Amniotic epithelial cell (primary cell): Measurements from ENCODE around the genes NFILZ, OR7G2, OR7G1 and FBXL12.

DNA sequence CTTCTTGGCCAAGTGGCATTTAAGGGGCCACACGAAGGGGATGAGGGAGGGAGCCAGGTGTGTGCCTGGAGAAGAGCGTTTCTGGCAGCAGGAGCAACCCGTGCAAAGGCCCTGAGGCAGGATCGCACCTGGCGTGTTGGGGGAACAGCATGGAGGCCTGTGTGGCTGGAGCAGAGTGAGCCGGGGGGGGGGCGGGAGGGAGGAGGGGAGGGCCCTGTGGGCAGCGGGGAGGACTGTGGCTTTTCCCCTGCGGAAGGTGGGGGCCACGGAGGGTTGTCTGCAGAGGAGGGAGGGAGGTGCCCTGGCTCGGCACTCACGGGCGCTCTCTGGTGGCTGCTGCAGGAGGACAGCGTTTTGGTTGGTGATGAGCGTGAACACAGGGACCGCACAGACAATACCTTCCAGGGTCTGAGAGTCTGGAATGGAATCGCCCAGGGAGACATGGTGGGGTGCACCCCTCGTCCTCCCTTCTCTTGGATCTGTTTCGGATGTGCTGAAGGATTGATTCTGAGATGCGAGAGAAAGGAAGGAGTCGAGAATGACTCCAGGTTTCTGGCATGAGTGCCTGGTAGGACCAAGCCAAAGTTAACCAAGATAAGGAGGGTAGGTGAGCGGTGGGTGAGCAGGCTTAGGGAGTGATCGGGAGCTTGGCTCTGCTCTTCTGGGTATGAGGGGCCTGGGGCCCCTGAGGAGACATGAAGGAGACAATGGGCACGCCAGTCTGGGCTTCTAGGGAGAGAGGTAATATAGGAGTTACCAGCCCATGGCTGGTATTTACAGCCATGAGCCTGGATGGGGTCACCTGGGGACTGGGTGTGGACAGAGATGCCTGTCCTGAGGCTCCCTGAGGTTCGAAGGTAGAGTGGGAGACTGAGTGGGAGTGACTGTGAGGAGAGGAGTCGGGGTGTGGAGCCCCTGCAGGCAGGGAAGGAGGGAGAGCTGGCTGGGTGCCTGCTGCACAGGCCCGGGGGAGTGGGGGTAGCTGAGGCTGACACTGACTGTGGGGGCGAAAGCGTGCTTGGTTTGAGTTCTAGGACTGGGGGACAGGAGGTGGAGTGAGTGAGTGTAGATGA, 6.7 kb downstream of the RAB11B start:
- RRBS: no CpG with 5 or more reads among the region's 29 CpGs

DNA sequence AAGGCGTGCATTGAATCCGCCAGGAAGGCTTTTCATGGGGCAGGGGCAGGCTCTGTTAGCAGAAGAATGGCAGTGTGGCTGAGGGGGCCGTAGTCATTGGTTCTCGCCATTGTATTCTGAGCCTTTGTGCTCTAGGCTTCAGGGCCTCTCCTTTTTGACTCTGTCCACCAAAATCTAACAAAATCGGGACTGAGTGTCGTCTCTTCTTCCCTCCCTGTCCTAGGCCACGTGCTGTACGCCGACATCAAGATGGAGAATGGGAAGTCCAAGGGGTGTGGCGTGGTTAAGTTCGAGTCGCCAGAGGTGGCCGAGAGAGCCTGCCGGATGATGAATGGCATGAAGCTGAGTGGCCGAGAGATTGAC, 14.0 kb downstream of the PRAM1 start:
- RRBS: no CpG with 5 or more reads among the region's 15 CpGs

GRCh38 chr19:8501939-8502385, 478 bp downstream of the PRAM1 start:
- RRBS: no CpG with 5 or more reads among the region's 15 CpGs

DNA sequence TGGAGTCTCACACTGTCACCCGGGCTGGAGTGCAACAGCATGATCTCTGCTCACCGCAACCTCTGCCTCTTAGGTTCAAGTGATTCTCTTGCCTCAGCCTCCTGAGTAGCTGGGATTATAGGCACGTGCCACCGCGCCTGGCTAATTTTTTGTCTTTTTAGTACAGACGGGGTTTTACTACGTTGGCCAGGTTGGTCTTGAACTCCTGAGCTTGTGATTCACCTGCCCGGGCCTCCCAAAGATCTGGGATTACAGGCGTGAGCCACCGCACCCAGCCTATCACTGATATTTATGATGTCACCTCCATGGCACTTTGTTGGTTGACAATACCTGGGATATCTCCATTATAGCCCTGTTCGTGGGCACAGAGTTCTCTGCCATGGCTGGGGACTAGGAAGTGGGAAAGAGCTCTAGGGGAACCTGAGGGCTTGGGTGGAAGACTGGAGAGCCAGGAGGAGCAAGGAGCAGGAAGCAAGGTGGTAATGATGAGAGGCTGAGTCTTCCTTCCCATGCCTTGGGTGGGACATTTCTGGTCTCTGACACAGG, at the start of gene NFILZ:
TSS of gene NFILZ (plus strand) at position 365 of the 546 bp plus-strand sequence.
- RRBS: no CpG with 5 or more reads among the region's 11 CpGs

DNA sequence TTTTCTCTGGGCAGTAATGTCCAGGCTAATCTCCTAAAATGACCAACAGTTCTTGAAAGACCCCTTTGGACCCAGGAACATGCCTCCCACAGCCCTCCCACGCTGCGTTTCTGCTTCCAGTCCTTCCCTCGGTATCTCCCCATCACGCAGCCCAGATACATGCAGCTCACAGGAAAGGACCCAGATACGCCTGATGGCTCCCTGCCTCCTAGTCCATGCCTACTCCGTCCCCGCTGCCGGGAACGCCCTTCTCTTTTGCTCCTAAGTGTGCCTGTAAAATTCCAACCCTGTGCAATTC, 77.5 kb upstream of the OR1M1 start:
- RRBS: no CpG with 5 or more reads among the region's 9 CpGs

GRCh38 chr19:9107231-9107823, at the start of gene OR7G2:
OR7G2 (minus strand) TSS chr19:9107475.
- RRBS: no CpG with 5 or more reads among the region's 9 CpGs

DNA sequence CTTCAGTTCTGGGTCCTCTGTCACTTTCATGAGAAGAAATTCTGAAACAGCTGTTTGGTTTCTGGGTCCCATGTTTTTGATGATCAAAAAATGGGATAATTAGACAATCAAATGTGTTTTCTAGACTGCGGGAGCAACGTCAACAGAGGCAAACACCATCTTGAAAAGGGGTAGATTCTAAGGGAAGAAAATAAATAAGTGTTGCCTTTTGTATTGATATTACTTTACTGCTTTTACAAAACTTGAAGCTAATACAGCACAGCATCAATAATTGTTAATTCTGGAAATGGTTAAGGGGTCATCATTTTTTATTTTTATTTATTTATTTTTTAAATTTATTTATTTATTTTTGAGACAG, at the start of gene OR7G1:
TSS of gene OR7G1 (minus strand) at position 72 of the 358 bp plus-strand sequence.
- RRBS: no CpG with 5 or more reads among the region's 2 CpGs

GRCh38 chr19:9411369-9411750, 24.0 kb downstream of the ZNF266 start:
- RRBS: no CpG with 5 or more reads among the region's 1 CpG

- RRBS: no CpG with 5 or more reads among the region's 2 CpGs
These were observed 9.9 kb upstream of the ZNF561 start for GRCh38 chr19:9630954-9631318.

DNA sequence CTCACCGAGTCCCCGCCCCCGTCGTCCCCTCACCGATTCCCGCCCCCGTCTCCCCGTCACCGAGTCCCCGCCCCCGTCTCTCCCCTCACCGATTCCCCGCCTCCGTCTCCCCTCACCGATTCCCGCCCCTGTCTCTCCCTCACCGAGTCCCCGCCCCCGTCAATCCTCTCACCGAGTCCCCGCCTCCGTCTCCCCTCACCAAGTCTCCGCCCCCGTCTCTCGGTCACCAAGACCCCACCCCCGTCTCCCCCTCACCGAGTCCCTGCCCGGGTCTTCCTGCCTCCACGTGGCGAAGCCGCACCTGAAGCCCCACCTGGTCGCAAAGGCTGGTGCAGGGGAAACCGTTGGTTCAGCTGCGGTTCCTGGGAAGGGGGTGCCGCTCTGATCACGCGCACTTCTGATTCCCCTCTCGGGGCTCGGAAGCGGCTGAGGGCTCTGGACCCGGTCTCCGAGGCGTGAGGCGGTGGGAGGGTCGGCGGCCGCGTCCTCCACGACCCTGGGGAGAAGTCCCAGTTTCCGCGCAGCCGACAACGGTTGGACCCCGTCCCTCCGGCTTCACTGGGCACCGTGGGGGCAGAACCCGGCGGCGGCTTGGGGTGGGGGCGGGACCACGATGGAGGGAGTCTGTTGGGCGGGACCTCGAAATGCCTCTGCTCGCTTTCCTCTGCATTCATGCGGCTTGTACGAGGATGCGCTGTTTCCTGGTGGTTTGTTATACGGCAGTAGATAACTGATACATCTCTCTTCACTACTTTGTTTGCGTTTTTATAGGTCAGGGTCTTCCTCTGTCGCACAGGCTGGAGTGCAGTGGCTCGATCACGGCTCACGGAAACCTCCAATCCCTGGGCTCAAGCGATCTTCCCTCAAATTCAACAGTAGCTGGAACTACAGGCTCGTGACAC, 24.3 kb upstream of the ZNF846 start:
- RRBS: no CpG with 5 or more reads among the region's 75 CpGs

DNA sequence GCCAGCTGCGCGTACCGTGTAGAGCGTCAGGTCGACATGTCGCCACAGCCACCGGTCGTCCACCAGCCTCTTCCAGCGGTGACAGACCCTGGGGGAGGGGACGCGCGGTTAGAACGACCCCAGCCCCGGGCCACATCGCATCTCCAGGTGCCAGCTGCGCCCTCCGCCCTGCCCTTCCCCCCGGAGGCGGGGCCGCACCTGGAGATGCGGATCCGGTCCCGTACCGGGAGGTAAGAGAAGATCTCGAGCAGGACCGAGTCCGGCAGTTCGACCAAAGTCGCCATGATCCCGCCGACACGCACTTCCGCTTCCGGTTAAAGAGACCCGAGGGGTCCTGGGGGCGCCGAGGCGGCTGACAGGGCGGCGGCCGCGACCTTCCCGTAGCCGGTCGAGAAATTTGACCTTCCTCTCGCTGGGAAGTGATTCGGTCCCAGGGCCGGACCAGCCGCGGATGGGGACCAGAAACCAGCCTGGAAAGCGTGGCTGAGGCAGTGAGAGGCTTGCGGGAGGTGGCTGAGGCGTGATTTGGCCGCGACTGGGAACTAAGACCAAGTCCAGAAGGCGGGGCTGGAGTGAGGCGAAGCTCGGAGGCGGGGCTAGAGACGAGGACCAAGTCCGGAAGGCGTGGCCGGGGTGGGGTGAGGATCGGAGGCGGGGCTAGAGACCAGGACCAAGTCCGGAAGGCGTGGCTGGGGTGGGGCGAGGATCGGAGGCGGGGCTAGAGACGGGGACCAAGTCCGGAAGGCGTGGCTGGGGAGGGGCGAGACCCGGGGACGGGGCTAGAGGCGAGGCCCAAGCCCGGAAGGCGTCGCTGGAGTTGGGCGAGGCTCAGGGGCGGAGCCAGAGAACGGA, at the start of gene FBXL12:
TSS of gene FBXL12 (minus strand) at position 550 of the 852 bp plus-strand sequence.
- RRBS: 2% methylated on average over 44 of the region's 83 CpGs

- RRBS: no CpG with 5 or more reads among the region's 22 CpGs
These were observed 2.1 kb downstream of the OLFM2 start for GRCh38 chr19:9934077-9934849.

- RRBS: no CpG with 5 or more reads among the region's 21 CpGs
These were observed 1.9 kb upstream of the P2RY11 start for GRCh38 chr19:10109542-10110034.

DNA sequence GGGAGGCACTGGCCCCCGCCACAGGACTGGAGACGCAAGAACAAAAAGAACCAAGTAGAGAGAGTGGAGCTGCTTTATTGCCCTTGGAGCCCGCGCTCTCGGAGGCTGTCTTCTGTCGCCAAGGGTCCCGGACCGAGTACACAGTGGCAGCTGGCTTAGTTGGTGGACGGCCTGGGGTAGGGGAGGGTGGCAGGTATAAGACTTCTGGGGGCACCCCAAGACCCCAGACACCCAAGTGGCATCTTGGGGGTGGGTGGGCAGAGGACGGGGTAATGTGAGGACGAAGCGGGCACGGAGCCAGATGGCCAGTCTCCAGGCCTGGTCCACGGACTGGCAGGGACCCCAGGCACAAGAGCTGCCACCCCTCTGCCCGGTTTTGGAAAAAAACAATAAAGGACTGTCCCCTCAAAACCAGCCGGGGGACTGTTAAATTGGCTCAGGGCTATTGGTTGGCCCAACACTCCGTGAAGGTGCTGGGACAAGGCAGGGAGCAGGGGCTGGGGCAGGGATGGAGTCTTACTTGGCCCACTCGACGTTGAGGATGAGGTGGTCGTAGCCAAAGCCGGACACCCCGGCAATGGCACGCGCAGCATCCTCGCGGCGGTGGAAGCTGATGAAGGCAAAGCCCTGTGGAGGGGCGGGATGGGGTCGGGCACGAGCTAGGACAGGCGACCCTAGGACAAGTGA, 3.6 kb downstream of the P2RY11 start:
- RRBS: no CpG with 5 or more reads among the region's 31 CpGs

- RRBS: no CpG with 5 or more reads among the region's 12 CpGs
These were observed 1.9 kb upstream of the MRPL4 start for GRCh38 chr19:10250052-10250486.

- RRBS: 2% methylated on average over 12 of the region's 35 CpGs
These were observed 706 bp upstream of the ICAM1 start for GRCh38 chr19:10270219-10270609.

DNA sequence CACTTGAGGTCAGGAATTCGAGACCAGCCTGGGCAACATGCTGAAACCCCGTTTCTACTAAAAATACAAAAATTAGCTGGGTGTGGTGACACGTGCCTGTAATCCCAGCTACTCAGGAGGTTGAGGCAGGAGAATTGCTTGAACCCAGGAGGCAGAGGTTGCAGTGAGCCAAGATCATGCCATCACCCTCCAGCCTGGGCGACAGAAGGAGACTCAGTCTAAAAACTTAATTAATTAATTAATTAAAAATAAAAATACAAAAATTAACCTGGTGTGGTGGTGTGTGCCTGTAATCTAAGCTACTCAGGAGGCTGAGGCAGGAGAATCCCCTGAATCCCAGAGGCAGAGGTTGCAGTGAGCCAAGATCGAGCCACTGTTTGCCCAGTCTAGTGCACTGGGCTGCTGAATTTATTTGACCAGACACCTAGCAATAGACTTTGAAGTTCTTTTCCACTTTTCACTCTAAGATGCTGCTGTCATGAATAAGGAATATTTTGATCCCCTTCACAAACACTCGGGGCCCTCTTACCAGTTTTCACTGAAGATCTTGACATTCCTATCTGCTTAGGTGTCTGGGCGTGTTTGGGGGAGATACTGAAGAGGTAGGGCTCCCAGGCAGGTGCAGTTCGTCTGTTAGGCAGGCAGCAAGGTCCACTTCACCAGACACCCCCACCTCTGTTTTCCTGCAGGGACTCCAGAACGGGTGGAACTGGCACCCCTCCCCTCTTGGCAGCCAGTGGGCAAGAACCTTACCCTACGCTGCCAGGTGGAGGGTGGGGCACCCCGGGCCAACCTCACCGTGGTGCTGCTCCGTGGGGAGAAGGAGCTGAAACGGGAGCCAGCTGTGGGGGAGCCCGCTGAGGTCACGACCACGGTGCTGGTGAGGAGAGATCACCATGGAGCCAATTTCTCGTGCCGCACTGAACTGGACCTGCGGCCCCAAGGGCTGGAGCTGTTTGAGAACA, 3.7 kb upstream of the ICAM4 start:
- RRBS: no CpG with 5 or more reads among the region's 20 CpGs

GRCh38 chr19:10283757-10284682, 2.7 kb upstream of the ICAM4 start:
- RRBS: 74% methylated on average over 3 of the region's 34 CpGs

- RRBS: 8% methylated on average over 10 of the region's 38 CpGs
These were observed 4.4 kb downstream of the ICAM5 start for GRCh38 chr19:10294048-10294607.

GRCh38 chr19:10321821-10322828, 6.3 kb upstream of the FDX2 start:
- RRBS: no CpG with 5 or more reads among the region's 19 CpGs